ENCODE measurements around a stretch of chr19.

GRCh38 chr19:33039207-33039706 is 25.4 kb downstream of the RHPN2 start:
- RRBS: no CpG with 5 or more reads among the region's 9 CpGs

GRCh38 chr19:33064252-33064760 is 382 bp downstream of the RHPN2 start:
- RRBS: 4% methylated on average over 12 of the region's 45 CpGs

DNA sequence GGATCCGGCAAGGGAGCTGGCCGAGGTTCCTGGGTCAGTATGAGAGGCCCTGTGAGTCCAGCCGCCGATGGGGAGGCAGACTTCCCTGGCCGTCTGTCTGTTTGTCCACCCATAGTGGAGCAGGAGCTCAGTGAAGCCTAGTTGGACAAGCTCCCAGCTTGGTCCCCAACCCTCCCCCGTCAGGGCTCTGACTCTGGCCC is 3.9 kb downstream of the SLC7A10 start:
- RRBS: 28% methylated on average over 1 of the region's 6 CpGs

DNA sequence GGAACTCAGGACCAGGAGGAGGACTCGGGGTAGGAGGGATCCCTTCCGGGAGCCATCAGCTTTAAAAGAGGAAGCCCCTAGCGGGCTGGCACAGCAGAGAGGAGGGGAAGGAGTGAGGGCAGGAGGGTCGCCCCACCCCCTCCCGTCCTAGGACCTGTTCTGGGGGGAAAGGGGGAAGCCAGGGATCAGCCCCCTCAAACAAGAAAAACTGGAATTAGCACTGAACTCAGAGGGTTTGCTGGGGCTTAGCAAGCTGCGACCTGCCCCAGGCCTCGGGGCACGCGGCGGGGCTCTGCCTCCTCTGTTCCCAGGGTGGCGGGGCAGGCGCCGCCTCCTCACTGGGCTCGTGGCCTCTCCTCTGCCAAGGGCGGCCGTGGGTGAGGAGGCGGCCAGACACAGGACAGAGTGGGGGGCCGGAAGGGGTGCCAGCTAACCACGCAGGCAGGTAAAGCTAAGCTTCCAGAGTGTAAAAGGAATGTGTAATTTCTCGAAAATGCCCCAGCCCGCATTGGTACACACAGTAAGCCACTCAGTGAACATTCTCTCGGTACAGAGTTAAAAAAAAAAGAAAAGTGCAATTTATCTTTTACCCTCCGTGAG is 3.8 kb downstream of the CEBPA start:
- RRBS: no CpG with 5 or more reads among the region's 23 CpGs

GRCh38 chr19:33348379-33349258 is 24.9 kb upstream of the CEBPG start:
- RRBS: no CpG with 5 or more reads among the region's 12 CpGs

DNA sequence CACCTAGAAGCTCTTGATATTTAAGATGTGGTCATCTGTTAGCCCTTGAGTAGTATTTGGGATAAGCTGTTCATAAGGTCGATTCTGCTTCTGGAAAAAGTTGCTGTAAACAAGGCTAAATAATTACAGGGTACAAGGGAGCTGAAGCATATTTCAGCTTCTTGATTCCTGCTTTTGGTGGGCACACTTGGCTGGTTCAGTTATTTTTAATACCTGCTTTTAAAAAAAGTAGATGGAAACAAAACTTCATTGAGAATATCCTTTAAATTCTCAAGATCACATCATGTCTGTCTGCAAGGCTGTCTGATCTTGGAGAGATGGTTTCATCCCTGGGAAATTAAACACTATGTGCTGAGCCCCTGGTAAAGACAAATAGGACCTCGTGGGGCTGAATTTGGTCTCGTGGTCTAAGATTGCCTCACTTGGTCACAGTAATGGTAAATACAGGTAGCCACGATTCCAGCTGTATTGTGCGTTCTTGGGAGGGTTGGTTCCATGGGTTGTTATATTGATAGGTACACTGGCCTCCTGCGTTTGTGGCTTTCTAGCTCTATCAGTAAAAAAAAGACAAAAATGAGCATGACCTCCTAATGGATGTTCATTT is 1.5 kb downstream of the CEBPG start:
- RRBS: no CpG with 5 or more reads among the region's 6 CpGs

DNA sequence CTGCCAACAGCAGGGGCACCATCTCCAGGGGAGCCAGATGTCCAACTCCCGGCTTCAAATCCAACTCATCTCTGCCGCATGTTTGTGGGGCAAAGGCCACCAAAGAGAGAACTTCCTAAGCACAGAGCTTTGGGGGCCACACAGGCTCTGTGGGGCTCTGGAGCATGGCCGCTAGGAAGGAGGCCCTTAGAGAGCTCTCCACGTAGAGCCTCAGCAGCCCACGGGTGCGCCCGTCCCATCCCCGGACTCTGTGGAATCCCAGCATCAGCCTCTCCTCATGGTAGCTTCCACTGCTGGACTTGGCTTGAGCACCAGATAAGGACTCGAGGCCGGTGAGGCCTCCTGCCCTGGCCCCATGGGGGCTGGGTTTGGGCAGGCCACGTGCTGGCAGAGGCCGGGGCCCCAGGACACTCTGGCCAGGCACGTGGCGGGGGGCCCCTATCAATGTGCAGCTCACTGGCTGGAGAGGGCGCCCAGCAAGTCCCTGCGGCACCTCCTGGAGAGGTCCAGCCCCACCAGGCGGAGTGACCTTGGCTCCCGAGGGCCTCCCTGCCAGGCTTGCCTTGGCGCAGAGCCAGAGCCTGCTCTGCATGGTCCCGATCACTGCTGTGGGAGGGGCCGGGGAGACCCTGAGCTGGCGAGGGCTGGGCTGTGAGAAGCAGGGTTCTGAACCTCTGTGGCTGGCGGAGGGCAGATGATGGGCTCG is 18.8 kb downstream of the CEBPG start:
- RRBS: 33% methylated on average over 5 of the region's 24 CpGs

DNA sequence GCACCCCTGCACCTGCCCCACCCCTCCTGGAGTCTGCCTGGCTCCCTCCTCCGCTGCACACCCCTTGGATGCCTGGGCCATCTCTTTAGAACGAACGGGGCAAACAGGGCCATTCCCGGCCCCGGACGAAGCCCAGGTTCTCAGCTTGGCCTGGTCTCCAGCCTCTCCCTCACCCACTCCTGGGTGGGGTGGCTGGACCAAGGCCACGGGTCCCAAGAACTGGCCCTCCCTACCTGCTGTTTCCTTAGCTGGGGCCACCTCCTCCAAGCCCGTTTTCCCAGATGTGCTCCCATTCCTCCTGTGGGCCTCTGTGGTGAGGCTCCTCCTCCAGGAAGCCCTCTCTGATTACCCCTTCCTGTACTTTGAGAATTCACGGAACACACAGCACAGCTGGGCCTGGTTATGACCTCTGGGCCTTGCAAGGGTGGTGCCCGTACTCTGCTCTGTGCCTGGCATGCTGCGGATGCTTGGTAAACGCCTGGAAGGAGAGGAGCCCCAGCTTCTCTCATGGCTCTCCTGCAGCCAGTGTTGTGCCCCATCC is 21.4 kb downstream of the CEBPG start:
- RRBS: no CpG with 5 or more reads among the region's 12 CpGs

GRCh38 chr19:33405824-33406200 is 32.3 kb downstream of the CEBPG start:
- RRBS: 38% methylated on average over 3 of the region's 14 CpGs

DNA sequence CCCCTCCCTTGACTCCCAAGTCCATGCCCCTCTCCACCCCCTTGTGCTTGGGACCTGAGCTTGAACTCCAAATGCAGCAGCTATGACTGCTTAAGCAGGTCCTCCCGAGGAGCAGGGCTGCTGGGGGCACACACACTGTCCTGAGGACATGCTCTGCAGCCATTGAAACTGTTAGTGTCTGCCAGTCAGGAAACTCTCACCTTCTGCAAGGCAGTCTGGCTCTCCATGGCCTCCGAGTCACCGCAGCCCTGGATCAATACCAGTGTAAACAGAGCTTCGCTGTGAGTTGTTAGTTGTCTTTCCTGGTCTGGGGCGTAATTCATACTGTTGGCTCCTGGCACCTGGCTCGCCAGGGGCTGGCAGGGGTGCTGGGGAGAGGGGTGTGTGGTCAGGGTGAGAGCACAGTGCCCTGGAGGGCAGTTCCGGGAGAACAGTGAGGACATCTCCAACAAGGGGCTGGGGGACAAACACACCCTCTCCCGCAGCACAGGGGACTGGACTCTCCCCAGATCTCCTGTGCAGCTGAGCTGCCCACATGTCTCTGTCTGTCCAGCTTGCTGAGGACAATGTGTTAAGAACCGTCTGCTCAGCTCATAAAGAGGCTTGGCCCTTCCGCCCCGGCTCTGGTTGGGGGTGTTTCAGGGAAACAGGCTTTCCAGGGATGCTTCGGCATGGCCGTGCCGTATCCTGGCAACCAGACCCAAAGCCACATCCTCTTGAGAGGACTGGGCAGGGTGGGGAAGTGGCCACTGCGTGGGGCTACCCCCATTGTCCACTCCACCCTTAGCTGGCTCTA is 41.3 kb upstream of the CHST8 start:
- RRBS: no CpG with 5 or more reads among the region's 15 CpGs

- RRBS: no CpG with 5 or more reads among the region's 14 CpGs
Observed at GRCh38 chr19:34218151-34218664, 36.1 kb upstream of the GARRE1 start.

GRCh38 chr19:34331975-34332339 is 33.0 kb upstream of the GPI start:
- RRBS: no CpG with 5 or more reads among the region's 4 CpGs

DNA sequence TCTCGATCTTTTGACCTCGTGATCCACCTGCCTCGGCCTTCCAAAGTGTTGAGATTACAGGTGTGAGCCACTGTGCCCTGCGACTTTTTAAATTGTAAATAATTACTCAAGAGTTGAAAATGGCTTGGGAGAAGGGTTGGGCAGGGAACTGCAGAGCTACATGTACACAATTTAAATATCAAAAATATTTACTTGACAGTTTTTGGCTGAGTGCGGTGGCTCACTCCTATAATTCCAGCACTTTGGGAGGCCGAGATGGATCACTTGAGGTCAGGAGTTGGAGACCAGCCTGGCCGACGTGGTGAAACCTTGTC is 8.0 kb downstream of the PDCD2L start:
- RRBS: no CpG with 5 or more reads among the region's 8 CpGs

DNA sequence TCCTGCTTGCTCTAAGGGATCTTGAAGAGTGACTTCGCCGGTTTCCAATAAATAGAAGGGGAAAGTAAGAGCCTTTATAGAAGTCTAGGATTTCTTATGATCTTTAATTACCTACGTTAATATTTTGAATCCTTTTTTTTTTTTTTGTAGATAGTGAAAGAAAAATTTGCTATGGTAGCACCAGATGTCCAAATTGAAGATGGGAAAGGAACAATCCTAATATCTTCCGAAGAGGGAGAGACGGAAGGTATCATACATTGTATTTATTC is 21.3 kb upstream of the WTIP start:
- RRBS: no CpG with 5 or more reads among the region's 5 CpGs

DNA sequence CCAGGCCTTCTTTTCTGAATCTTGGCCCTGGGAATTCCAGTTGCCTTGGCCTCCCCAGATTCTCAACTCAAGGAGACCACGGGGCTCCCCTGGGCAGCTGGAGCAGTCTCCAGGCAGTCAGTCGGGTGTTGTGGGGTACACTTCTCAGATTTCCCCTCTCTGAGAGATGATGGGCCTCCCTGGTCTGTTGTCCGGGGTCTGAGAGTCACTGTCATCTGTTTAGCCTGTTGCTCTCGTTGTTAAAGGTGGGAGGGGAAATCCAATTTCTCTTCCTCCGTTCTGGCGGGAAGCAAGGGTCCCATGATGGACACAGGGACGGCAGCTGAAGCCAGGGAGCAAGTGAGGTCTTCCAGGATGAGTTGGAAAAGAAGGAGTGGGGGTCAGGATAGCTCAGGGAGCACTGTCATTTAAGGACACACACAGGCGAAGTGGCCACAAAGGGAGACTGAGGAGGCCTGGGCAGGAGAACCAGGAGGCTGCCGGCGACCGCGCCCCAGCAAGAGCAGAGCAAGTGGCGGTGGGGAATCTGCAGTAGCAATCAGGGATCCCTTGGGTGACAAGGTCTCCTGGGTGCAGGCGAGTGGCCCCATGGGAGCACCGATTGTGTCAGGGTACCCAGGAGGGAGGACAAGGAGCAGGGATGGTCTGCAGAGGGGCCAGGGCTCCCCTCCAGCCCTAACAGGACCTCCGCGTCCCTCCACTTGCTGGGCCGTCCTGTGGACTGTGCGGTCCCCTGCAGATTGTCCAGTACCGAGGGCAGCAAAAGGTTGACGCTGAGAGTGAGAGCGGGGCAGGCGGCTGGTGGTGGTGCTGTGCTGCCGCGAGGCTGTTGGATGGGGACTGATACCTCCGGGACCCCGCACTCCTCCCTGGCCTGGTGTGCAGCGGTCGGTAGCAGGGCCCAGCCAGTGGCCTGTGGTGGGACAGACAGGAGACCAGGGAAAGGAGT is 15.9 kb downstream of the WTIP start:
- RRBS: no CpG with 5 or more reads among the region's 29 CpGs

DNA sequence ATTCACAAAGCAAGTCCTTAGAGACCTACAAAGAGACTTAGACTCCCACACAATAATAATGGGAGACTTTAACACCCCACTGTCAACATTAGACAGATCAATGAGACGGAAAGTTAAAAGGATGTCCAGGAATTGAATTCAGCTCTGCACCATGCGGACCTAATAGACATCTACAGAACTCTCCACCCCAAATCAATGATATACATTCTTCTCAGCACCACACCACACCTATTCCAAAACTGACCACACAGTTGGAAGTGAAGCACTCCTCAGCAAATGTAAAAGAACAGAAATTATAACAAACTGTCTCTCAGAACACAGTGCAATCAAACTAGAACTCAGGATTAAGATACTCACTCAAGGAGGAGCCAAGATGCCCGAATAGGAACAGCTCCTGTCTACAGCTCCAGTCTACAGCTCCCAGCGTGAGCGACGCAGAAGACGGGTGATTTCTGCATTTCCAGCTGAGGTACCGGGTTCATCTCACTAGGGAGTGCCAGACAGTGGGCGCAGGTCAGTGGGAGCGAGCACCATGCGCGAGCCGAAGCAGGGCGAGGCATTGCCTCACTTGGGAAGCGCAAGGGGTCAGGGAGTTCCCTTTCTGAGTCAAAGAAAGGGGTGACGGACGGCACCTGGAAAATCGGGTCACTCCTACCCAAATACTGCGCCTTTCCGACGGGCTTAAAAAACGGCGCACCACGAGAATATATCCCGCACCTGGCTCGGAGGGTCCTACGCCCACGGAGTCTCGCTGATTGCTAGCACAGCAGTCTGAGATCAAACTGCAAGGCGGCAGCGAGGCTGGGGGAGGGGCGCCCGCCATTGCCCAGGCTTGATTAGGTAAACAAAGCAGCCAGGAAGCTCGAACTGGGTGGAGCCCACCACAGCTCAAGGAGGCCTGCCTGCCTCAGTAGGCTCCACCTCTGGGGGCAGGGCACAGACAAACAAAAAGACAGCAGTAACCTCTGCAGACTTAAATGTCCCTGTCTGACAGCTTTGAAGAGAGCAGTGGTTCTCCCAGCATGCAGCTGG is 66.6 kb upstream of the ZNF30 start:
- RRBS: no CpG with 5 or more reads among the region's 34 CpGs

GRCh38 chr19:35005585-35006057 is 5.5 kb downstream of the GRAMD1A start:
- RRBS: no CpG with 5 or more reads among the region's 6 CpGs

GRCh38 chr19:35012921-35014086 is 13.2 kb downstream of the GRAMD1A start:
- RRBS: no CpG with 5 or more reads among the region's 38 CpGs

DNA sequence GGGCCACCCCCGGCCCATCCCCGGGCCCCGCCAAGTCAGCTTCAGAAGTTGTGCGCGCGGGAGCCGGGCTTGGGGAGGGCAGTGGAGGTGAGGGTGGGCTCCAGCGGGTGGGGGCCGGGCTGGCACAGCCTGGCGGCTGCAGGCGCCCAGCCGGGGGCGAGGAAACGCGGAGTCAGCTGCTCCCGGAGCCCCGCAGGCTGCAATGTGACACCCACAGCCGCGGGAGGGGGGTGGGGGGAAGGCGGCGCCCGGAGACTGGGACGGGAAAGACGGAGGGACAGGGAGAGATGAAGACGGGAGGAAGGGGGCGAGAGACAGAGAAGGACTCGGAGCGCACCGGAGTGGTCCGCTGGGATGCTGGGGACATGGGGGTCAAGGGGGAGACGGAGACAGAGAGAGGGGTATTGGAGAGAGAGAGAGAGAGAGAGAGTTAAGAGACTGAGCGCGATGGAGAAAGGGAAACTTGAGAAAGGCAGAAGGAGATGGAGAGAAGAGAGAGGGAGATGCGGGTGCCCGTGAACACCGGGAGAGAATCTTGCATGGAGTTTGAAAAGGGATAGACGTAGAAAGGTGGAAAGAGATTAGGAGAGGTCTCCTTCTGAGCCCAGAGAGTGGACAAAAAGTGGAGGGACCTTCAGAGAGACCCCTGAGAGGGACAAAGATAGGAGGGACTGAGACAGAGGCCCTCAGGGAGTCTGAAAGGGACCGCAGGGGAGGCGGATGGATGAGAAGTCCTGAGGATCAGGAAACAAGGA is 862 bp downstream of the SCN1B start:
- RRBS: 9% methylated on average over 25 of the region's 39 CpGs

DNA sequence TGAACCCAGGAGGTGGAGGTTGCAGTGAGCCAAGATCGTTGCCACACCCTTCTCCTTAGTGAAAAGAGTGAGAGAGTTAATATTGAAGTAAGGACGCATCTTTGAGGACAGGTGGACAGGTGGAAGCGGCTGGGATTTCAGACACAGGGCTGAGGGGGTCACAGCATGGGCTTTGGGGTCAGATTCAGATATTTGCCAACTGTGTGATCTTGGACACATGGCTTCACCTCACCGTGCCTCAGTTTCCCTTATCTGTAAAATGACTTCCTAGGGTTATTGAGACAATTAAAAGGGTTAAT is 22.1 kb downstream of the HPN start:
- RRBS: no CpG with 5 or more reads among the region's 4 CpGs